Tibial nerve (tissue), 3 donors: ENCODE data around the genes PRL and MRS2.

DNA sequence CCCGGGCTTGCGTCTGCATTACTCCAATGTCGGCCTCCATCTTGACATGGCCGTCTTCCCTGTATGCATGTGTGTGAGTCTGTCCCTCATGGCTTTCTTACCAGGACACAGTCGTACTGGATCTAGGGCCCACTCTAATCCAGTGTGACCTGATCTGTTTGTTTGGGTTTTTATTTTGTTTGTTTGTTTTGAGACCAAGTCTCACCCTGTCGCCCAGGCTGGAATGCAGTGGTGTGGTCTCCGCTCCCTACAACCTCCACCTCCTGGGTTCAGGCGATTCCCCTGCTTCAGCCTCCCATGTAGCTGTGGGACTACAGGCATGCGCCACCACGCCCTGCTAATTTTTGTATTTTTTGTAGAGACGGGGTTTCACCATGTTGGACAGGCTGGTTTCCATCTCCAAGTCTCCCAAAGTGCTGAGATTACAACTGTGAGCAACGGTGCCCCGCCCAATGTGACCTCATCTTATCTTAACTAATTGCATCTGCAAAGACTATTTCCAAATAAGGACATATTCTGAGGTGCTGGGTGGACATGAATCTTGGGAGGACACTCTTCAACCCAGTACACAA is 73.2 kb downstream of the MBOAT1 start:
- PRO-cap, result no peak
- RAMPAGE, long total RNA, 3 experiments, result start-site peak on the minus strand in 1 of 3 experiments, centred at position 119 of the sequence, 6 reads per replicate

DNA sequence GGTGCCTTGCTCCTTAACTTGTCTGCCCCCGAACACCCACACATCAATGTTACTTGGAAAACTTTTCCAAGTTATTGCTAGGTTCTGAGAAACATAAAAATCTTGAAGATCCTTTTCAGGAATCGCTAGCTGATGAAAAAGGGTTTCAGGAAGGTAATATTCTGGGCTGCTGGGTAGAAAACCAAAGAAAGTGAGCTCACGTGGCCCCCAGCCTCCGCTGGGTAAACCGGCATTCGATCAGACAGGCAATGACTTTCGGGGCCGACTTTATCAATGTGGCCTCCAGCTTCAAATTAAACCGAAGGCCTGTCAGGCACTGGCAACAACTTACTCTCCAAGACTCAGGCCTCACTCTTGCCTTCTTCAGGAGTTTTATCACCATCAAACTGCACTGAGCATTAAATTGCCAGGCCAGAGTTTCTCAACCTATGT is 878 bp upstream of the MBOAT1 start:
- PRO-cap, result no peak
- RAMPAGE, long total RNA, 3 experiments, result no peak in any of the 3 experiments

GRCh38 chr6:20402692-20403228 is 1.1 kb downstream of the E2F3 start:
- PRO-cap, result no peak
- RAMPAGE, long total RNA, 3 experiments, result no peak in any of the 3 experiments

GRCh38 chr6:20455119-20456153 is 53.8 kb downstream of the E2F3 start:
- PRO-cap, result no peak
- RAMPAGE, long total RNA, 3 experiments, result no peak in any of the 3 experiments

- PRO-cap, result no peak
- RAMPAGE, long total RNA, 3 experiments, result no peak in any of the 3 experiments
Measured at GRCh38 chr6:20877194-20877795, 343.0 kb downstream of the CDKAL1 start.

- PRO-cap, result no peak
- RAMPAGE, long total RNA, 3 experiments, result no peak in any of the 3 experiments
Measured at GRCh38 chr6:21033772-21034155, 499.5 kb downstream of the CDKAL1 start.

GRCh38 chr6:21354489-21355492 is 238.8 kb upstream of the SOX4 start:
- PRO-cap, result no peak
- RAMPAGE, long total RNA, 3 experiments, result no peak in any of the 3 experiments

DNA sequence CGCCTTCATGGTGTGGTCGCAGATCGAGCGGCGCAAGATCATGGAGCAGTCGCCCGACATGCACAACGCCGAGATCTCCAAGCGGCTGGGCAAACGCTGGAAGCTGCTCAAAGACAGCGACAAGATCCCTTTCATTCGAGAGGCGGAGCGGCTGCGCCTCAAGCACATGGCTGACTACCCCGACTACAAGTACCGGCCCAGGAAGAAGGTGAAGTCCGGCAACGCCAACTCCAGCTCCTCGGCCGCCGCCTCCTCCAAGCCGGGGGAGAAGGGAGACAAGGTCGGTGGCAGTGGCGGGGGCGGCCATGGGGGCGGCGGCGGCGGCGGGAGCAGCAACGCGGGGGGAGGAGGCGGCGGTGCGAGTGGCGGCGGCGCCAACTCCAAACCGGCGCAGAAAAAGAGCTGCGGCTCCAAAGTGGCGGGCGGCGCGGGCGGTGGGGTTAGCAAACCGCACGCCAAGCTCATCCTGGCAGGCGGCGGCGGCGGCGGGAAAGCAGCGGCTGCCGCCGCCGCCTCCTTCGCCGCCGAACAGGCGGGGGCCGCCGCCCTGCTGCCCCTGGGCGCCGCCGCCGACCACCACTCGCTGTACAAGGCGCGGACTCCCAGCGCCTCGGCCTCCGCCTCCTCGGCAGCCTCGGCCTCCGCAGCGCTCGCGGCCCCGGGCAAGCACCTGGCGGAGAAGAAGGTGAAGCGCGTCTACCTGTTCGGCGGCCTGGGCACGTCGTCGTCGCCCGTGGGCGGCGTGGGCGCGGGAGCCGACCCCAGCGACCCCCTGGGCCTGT is 1.4 kb downstream of the SOX4 start:
- PRO-cap, result bidirectional peak, plus-strand start at position 134 of the sequence, minus-strand start outside the sequence; bidirectional peak, plus-strand start at position 413 of the sequence, minus-strand start at position 387 of the sequence
- RAMPAGE, long total RNA, 3 experiments, result no peak in any of the 3 experiments

DNA sequence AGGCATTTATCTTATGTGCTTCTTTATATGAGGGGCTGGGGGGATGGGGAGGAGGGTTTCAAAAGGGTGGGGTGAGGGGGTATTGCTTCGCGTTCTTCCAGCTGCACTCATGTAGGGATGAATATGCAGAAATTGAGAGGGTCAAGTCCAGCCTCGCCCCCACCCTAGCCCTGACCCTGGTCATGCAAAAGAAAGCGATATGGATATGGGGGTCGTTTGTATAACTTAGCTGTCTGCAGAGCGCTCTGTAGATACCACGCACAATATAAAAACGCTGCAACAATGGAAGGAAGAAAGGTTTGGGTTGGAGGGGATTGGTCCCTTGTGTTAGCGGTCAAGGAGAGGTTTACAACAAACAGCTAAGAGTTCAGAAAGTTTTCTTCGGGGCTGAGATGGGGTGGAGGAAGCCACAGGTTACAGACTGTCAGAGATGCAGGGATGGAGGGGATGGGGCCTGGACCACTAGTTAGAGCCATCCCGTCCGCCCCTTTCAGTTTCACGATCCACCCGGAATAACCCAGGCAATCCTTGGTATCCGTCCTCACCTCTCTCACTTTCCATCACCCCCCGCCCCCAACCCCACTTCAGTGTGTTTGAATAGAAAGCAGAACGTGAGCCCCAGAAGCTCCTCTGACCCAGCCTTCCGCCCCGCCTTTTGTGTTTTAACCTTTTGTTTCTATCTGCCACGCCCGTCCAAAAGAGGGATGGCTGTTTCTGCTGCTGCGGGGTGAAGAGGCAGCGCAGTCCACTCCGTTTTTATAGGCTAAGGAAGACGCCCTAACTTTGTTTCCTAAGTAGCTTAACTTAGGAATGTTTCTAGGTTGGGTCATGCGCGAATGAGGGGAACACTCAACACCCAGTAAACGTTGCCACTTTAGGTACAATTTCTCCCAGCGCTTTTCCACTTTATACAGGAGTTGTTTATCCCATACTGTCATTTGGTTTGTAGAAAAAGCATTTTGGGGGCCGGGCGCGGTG is 73.6 kb downstream of the SOX4 start:
- PRO-cap, result no peak
- RAMPAGE, long total RNA, 3 experiments, result no peak in any of the 3 experiments

GRCh38 chr6:21885385-21886268 is 292.1 kb downstream of the SOX4 start:
- PRO-cap, result no peak
- RAMPAGE, long total RNA, 3 experiments, result start-site peak on the plus strand in 2 of 3 experiments, at chr6:21886128-21886200 at its widest, 21 to 23 reads per replicate

DNA sequence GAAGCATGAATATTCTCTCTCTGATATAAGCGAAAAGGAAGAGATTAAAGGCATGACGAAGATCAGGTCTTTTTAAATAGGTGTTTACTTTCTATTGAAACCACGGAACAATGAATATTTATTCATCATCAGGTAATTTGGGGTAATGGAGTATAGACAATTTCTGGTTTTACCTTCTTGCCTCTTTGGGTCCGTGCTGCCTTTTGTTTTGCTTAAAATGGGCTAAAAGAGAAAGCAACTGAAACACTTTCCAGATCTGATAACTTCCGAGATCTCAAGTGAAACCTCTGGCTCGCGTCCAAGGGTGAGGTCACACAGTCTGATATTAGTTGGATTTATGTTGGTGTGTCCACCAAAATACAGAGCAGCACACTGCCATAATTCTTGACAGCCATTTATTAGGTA is 320.4 kb downstream of the SOX4 start:
- PRO-cap, result no peak
- RAMPAGE, long total RNA, 3 experiments, result no peak in any of the 3 experiments

GRCh38 chr6:21987453-21987874 is 309.4 kb downstream of the PRL start:
- PRO-cap, result unidirectional peak, plus-strand start at chr6:21987691
- RAMPAGE, long total RNA, 3 experiments, result no peak in any of the 3 experiments

DNA sequence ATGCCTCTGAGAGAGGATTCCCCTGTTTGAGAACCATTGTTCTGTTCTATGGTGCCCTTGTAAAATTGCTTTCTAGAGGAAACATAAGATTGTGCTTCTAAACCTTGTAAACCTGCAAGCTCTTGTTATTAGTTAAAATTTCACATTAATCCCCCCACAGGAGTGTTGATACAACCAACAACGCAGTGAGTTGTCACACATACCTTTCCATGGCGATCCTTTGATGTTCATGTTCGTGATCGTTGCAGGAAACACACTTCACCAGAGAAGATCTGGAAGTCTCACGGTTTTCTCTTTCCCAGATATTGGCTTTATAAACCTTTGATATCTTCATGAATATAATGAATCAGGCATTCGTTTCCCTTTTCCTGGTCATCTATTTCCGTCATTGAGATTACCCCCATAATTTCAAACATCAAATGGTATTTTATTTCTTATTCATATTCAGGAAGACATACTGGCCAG is at the start of gene PRL:
PRL (minus strand) TSS at position 285 of the 465 bp plus-strand sequence.
- PRO-cap, result no peak
- RAMPAGE, long total RNA, 3 experiments, result no peak in any of the 3 experiments

GRCh38 chr6:22348942-22349644 is 52.3 kb upstream of the PRL start:
- PRO-cap, result no peak
- RAMPAGE, long total RNA, 3 experiments, result no peak in any of the 3 experiments

- PRO-cap, result no peak
- RAMPAGE, long total RNA, 3 experiments, result no peak in any of the 3 experiments
Measured at GRCh38 chr6:22785066-22785458, 215.7 kb downstream of the HDGFL1 start.

- PRO-cap, result unidirectional peak, plus-strand start at chr6:24402938
- RAMPAGE, long total RNA, 3 experiments, result start-site peak on the plus strand in 3 of 3 experiments, at chr6:24402929-24402971 at its widest, 39 to 187 reads per replicate
Measured at GRCh38 chr6:24402621-24403851, at the start of gene MRS2. Gene MRS2, plus strand, starts transcription at chr6:24402936.

- PRO-cap, result no peak
- RAMPAGE, long total RNA, 3 experiments, result no peak in any of the 3 experiments
Measured at GRCh38 chr6:24488857-24489424, 437 bp downstream of the GPLD1 start.

DNA sequence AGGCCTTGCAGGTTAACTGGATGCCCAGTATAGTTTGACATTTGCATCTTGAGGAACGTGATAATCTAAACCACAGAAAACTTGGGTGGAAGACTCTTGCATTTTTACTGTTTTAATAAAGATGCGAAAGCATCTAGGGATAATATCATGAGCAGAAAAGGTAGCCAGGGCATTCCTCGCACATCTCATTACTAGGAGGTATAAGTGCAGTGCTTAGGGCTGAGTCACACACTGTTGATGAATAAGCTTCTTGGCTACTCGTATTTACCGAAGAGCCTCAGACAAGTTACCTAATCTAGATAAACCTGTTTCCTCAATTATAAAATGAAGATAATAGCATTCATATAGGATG is 708 bp upstream of the KIAA0319 start:
- PRO-cap, result no peak
- RAMPAGE, long total RNA, 3 experiments, result no peak in any of the 3 experiments

DNA sequence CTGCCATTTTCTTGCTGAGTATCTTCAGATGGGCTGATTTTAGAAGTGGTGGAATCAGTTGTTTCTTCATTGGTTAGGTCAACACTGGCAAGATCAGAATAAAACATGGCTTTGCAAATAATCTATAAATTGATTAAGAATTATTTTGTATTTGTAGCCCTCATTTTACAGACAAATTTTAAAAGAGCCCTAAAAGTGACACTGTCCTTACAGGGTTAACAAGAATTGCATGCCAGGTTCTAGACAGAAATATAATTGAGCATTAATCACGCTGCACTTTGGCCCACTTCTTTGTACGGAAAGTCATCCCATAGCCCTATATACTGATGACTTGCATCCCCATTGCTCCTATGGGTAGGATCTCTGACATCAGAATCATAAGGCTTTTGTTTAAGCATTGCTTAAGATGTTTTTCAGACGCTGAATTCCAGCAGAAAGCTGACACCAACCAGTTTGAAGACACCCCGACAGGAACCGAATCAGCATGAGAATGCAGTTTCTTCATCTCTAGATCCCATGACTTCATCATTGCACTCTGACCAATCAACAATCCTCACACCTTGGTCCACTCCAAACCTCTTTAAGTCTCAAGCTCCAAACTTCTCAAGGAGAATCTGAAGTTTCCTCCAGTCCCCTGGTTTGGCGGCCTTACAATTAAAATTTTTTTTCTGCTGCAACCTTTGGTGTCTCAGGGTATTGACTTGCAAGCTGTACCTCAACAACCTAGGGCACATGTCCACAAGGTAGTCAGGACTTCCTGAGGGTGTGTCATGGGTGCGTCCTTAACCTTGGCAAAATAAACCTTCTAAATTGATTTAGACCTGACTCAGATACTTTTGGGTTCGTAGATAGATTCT is 7.8 kb downstream of the TDP2 start:
- PRO-cap, result no peak
- RAMPAGE, long total RNA, 3 experiments, result no peak in any of the 3 experiments

- PRO-cap, result no peak
- RAMPAGE, long total RNA, 3 experiments, result no peak in any of the 3 experiments
Measured at GRCh38 chr6:24718889-24718965, 227 bp downstream of the C6orf62 start.